K562 (cell line): Measurements from ENCODE around the genes PLEKHS1, ATRNL1 and GFRA1.

- RAMPAGE, long total RNA, result no peak
- RRBS, result no CpG with 5 or more reads among the region's 6 CpGs
PRO-cap:
- standard, result no peak
- CoPRO, capped RNA only, 2 experiments, result no peak in any of the 2 experiments
- CoPRO, capped and uncapped RNA, 2 experiments, result no peak in any of the 2 experiments
- CoPRO, uncapped RNA only, 2 experiments, result no peak in any of the 2 experiments
CAGE:
- cytosol, long polyA plus RNA, result no peak
- long polyA plus RNA, result no peak
- nucleolus, long total RNA, result no peak
- nucleus, long polyA plus RNA, result no peak
These were observed at the start of gene PLEKHS1 for GRCh38 chr10:113750917-113751863. Gene PLEKHS1, plus strand, starts transcription at chr10:113751682.

- RAMPAGE, long total RNA, result no peak
- RRBS, result no CpG with 5 or more reads among the region's 6 CpGs
PRO-cap:
- standard, result no peak
- CoPRO, capped RNA only, 2 experiments, result no peak in any of the 2 experiments
- CoPRO, capped and uncapped RNA, 2 experiments, result no peak in any of the 2 experiments
- CoPRO, uncapped RNA only, 2 experiments, result no peak in any of the 2 experiments
CAGE:
- cytosol, long polyA plus RNA, result no peak
- long polyA plus RNA, result no peak
- nucleolus, long total RNA, result no peak
- nucleus, long polyA plus RNA, result no peak
These were observed 84.3 kb upstream of the ADRB1 start for GRCh38 chr10:113959325-113959875.

DNA sequence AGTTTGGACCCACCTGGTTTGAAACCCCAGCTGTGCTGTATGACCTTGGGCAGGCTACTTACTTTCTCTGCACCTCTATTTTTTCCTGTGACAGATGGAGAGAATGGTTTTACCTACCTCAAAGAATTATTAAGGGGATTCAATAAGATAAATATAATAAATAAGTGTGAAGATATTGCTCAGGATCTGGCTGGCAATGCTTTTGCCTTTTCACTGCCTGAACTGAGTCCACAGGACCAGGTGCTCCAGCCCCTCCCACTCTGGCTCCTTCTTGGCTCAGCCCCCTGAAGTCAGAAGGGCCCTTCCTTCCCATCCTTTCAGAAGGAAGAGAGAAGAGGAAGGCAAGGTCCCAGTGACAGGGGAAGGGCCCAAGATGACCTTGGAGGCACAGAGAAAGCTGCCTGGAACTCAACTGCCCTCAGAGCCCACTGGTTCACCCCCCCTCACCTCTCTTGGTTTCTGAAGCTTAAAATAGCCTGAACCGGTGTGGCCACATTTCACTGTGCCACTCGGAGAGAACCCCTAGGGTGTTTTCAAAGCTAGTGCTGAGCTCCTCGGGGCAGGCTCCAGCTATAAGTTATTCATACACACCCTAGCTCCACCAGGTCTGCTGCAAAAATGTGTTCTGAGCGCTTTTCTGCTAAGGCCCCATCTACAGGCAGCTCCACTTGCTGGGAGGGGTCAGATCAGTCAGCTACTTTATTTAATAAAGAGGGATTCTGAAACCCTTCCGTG is 61.0 kb upstream of the ADRB1 start:
- RAMPAGE, long total RNA, result no peak
- RRBS, result no CpG with 5 or more reads among the region's 5 CpGs
PRO-cap:
- standard, result no peak
- CoPRO, capped RNA only, 2 experiments, result no peak in any of the 2 experiments
- CoPRO, capped and uncapped RNA, 2 experiments, result no peak in any of the 2 experiments
- CoPRO, uncapped RNA only, 2 experiments, result no peak in any of the 2 experiments
CAGE:
- cytosol, long polyA plus RNA, result no peak
- long polyA plus RNA, result no peak
- nucleolus, long total RNA, result no peak
- nucleus, long polyA plus RNA, result no peak

- RAMPAGE, long total RNA, result no peak
- RRBS, result no CpG with 5 or more reads among the region's 44 CpGs
PRO-cap:
- standard, result no peak
- CoPRO, capped RNA only, 2 experiments, result no peak in any of the 2 experiments
- CoPRO, capped and uncapped RNA, 2 experiments, result no peak in any of the 2 experiments
- CoPRO, uncapped RNA only, 2 experiments, result no peak in any of the 2 experiments
CAGE:
- cytosol, long polyA plus RNA, result no peak
- long polyA plus RNA, result no peak
- nucleolus, long total RNA, result no peak
- nucleus, long polyA plus RNA, result no peak
These were observed 713 bp upstream of the ADRB1 start for GRCh38 chr10:114042773-114043532.

DNA sequence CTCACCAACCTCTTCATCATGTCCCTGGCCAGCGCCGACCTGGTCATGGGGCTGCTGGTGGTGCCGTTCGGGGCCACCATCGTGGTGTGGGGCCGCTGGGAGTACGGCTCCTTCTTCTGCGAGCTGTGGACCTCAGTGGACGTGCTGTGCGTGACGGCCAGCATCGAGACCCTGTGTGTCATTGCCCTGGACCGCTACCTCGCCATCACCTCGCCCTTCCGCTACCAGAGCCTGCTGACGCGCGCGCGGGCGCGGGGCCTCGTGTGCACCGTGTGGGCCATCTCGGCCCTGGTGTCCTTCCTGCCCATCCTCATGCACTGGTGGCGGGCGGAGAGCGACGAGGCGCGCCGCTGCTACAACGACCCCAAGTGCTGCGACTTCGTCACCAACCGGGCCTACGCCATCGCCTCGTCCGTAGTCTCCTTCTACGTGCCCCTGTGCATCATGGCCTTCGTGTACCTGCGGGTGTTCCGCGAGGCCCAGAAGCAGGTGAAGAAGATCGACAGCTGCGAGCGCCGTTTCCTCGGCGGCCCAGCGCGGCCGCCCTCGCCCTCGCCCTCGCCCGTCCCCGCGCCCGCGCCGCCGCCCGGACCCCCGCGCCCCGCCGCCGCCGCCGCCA is 849 bp downstream of the ADRB1 start:
- RAMPAGE, long total RNA, result no peak
- RRBS, result no CpG with 5 or more reads among the region's 73 CpGs
PRO-cap:
- standard, result no peak
- CoPRO, capped RNA only, 2 experiments, result no peak in any of the 2 experiments
- CoPRO, capped and uncapped RNA, 2 experiments, result no peak in any of the 2 experiments
- CoPRO, uncapped RNA only, 2 experiments, result no peak in any of the 2 experiments
CAGE:
- cytosol, long polyA plus RNA, result no peak
- long polyA plus RNA, result no peak
- nucleolus, long total RNA, result no peak
- nucleus, long polyA plus RNA, result no peak

DNA sequence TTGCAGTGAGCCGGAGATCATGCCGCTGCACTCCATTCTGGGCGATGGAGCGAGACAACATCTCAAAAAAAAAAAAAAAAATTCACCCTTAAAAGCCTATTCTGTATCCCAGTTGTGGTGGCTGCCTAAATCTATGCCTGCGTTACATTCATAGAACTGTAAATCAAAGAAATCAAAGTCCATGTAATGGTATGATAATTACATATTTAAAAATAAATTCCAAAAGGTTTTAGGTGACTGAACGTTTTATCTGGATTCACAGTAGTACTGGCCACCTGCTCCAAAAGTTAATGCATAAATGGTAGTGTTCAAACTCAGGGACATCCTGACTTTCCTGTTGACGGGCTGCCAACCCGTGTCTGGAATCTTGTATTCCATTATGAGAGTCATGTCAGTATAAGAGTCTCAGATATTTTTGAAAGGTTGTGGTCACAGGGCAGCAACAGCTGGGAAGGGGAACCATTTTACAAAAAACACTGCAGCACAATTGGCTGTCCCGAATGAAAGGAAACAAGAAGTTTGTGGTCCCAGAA is 2.7 kb downstream of the TDRD1 start:
- RAMPAGE, long total RNA, result no peak
- RRBS, result no CpG with 5 or more reads among the region's 9 CpGs
PRO-cap:
- standard, result no peak
- CoPRO, capped RNA only, 2 experiments, result no peak in any of the 2 experiments
- CoPRO, capped and uncapped RNA, 2 experiments, result no peak in any of the 2 experiments
- CoPRO, uncapped RNA only, 2 experiments, result no peak in any of the 2 experiments
CAGE:
- cytosol, long polyA plus RNA, result no peak
- long polyA plus RNA, result no peak
- nucleolus, long total RNA, result no peak
- nucleus, long polyA plus RNA, result no peak

- RAMPAGE, long total RNA, result no peak
- RRBS, result no CpG with 5 or more reads among the region's 13 CpGs
PRO-cap:
- standard, result no peak
- CoPRO, capped RNA only, 2 experiments, result no peak in any of the 2 experiments
- CoPRO, capped and uncapped RNA, 2 experiments, result no peak in any of the 2 experiments
- CoPRO, uncapped RNA only, 2 experiments, result no peak in any of the 2 experiments
CAGE:
- cytosol, long polyA plus RNA, result no peak
- long polyA plus RNA, result no peak
- nucleolus, long total RNA, result no peak
- nucleus, long polyA plus RNA, result no peak
These were observed 52.7 kb downstream of the VWA2 start for GRCh38 chr10:114291669-114292184.

DNA sequence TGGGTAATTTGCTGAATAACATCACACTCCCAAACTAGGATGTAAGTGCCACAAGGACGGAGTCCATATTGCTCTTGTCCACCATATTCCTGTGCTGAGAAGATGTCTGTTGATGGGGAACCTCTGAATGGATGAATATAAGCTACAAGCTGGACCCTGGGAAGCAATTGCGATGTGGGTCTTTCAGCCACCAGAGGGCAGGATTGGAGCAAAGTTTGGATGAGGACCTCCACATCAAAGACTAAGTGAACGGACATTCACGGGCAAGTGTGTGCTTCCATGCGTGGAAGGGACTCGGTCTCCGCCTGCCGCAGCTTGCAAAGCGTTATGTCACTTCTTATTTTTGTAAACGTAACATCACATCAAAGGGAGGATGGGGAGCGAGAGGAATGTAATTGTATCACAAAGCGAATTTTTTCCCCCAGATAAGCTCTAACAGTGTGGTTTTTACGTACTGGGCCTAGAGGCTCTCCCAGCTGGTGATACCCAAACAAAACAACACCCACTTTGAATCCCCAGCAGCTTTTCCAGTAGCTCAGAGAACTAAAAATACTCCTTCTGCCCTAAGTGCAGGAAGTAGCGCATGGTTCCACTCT is 65.0 kb downstream of the VWA2 start:
- RAMPAGE, long total RNA, result no peak
- RRBS, result no CpG with 5 or more reads among the region's 14 CpGs
PRO-cap:
- standard, result no peak
- CoPRO, capped RNA only, 2 experiments, result no peak in any of the 2 experiments
- CoPRO, capped and uncapped RNA, 2 experiments, result no peak in any of the 2 experiments
- CoPRO, uncapped RNA only, 2 experiments, result no peak in any of the 2 experiments
CAGE:
- cytosol, long polyA plus RNA, result no peak
- long polyA plus RNA, result no peak
- nucleolus, long total RNA, result no peak
- nucleus, long polyA plus RNA, result no peak

GRCh38 chr10:114334351-114334684 is 70.0 kb downstream of the AFAP1L2 start:
- RAMPAGE, long total RNA, result no peak
- RRBS, result no CpG with 5 or more reads among the region's 6 CpGs
PRO-cap:
- standard, result no peak
- CoPRO, capped RNA only, 2 experiments, result no peak in any of the 2 experiments
- CoPRO, capped and uncapped RNA, 2 experiments, result no peak in any of the 2 experiments
- CoPRO, uncapped RNA only, 2 experiments, result no peak in any of the 2 experiments
CAGE:
- cytosol, long polyA plus RNA, result no peak
- long polyA plus RNA, result no peak
- nucleolus, long total RNA, result no peak
- nucleus, long polyA plus RNA, result no peak

- RAMPAGE, long total RNA, result no peak
- RRBS, result no CpG with 5 or more reads among the region's 7 CpGs
PRO-cap:
- standard, result no peak
- CoPRO, capped RNA only, 2 experiments, result no peak in any of the 2 experiments
- CoPRO, capped and uncapped RNA, 2 experiments, result no peak in any of the 2 experiments
- CoPRO, uncapped RNA only, 2 experiments, result no peak in any of the 2 experiments
CAGE:
- cytosol, long polyA plus RNA, result no peak
- long polyA plus RNA, result no peak
- nucleolus, long total RNA, result no peak
- nucleus, long polyA plus RNA, result no peak
These were observed 56.2 kb upstream of the ABLIM1 start for GRCh38 chr10:114714094-114714861.

DNA sequence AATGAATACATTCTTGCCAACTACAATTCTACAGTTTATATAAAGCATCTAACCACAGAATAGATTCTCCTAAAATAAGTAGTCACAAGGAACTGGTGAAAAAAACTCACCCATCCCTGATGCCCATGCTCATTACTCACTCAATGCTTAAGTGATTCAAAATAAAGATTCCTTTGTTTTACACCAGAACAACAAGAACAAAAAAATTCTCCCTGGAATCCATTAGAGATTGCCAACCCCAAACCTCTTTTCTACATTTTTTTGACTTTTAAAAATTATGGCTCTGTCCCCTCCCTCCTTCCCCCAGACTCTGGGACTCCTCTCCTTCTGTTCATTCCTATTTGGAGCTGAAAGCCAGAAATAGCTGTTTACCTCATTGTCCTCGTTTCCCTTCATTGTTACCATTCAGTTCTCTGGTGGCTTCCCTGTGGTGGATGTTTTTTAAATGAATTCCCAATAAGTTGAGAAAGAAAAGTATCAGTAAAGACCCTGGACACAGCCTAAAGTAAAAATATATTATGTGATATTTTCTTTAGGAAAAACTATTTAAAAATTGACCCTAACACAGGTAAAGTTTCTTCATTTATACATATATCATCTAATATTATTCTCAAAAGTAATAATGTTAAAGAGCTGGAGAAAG is 63.2 kb upstream of the FHIP2A start:
- RAMPAGE, long total RNA, result no peak
- RRBS, result no CpG with 5 or more reads among the region's 1 CpG
PRO-cap:
- standard, result no peak
- CoPRO, capped RNA only, 2 experiments, result no peak in any of the 2 experiments
- CoPRO, capped and uncapped RNA, 2 experiments, result no peak in any of the 2 experiments
- CoPRO, uncapped RNA only, 2 experiments, result no peak in any of the 2 experiments
CAGE:
- cytosol, long polyA plus RNA, result no peak
- long polyA plus RNA, result no peak
- nucleolus, long total RNA, result no peak
- nucleus, long polyA plus RNA, result no peak

DNA sequence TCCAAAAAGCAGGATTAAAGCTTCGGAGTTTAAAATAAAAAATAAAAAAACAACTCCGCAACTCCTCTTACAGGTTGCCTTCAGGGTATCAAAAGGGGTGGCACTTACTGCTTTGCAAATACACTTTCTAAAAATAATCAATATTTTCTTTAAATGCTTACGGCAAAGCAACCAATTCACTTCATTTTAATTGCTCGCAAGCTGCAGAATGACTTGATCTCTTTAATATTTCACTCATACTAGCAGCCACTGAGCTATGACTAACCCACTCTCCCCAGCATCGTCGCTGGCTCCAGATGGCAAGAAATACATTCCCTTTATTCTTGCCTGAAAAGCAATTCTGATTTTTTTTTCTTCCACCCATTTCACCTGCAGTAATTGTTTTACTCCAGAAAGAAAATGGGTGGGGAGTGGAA is 54.4 kb upstream of the FHIP2A start:
- RAMPAGE, long total RNA, result no peak
- RRBS, result no CpG with 5 or more reads among the region's 6 CpGs
PRO-cap:
- standard, result no peak
- CoPRO, capped RNA only, 2 experiments, result no peak in any of the 2 experiments
- CoPRO, capped and uncapped RNA, 2 experiments, result no peak in any of the 2 experiments
- CoPRO, uncapped RNA only, 2 experiments, result no peak in any of the 2 experiments
CAGE:
- cytosol, long polyA plus RNA, result no peak
- long polyA plus RNA, result no peak
- nucleolus, long total RNA, result no peak
- nucleus, long polyA plus RNA, result no peak

- RAMPAGE, long total RNA, result no peak
- RRBS, result no CpG with 5 or more reads among the region's 4 CpGs
PRO-cap:
- standard, result no peak
- CoPRO, capped RNA only, 2 experiments, result no peak in any of the 2 experiments
- CoPRO, capped and uncapped RNA, 2 experiments, result no peak in any of the 2 experiments
- CoPRO, uncapped RNA only, 2 experiments, result no peak in any of the 2 experiments
CAGE:
- cytosol, long polyA plus RNA, result no peak
- long polyA plus RNA, result no peak
- nucleolus, long total RNA, result no peak
- nucleus, long polyA plus RNA, result no peak
These were observed 3.9 kb downstream of the FHIP2A start for GRCh38 chr10:114825406-114825983.

GRCh38 chr10:114864226-114864791 is 42.7 kb downstream of the FHIP2A start:
- RAMPAGE, long total RNA, result no peak
- RRBS, result no CpG with 5 or more reads among the region's 4 CpGs
PRO-cap:
- standard, result no peak
- CoPRO, capped RNA only, 2 experiments, result no peak in any of the 2 experiments
- CoPRO, capped and uncapped RNA, 2 experiments, result no peak in any of the 2 experiments
- CoPRO, uncapped RNA only, 2 experiments, result no peak in any of the 2 experiments
CAGE:
- cytosol, long polyA plus RNA, result no peak
- long polyA plus RNA, result no peak
- nucleolus, long total RNA, result no peak
- nucleus, long polyA plus RNA, result no peak

DNA sequence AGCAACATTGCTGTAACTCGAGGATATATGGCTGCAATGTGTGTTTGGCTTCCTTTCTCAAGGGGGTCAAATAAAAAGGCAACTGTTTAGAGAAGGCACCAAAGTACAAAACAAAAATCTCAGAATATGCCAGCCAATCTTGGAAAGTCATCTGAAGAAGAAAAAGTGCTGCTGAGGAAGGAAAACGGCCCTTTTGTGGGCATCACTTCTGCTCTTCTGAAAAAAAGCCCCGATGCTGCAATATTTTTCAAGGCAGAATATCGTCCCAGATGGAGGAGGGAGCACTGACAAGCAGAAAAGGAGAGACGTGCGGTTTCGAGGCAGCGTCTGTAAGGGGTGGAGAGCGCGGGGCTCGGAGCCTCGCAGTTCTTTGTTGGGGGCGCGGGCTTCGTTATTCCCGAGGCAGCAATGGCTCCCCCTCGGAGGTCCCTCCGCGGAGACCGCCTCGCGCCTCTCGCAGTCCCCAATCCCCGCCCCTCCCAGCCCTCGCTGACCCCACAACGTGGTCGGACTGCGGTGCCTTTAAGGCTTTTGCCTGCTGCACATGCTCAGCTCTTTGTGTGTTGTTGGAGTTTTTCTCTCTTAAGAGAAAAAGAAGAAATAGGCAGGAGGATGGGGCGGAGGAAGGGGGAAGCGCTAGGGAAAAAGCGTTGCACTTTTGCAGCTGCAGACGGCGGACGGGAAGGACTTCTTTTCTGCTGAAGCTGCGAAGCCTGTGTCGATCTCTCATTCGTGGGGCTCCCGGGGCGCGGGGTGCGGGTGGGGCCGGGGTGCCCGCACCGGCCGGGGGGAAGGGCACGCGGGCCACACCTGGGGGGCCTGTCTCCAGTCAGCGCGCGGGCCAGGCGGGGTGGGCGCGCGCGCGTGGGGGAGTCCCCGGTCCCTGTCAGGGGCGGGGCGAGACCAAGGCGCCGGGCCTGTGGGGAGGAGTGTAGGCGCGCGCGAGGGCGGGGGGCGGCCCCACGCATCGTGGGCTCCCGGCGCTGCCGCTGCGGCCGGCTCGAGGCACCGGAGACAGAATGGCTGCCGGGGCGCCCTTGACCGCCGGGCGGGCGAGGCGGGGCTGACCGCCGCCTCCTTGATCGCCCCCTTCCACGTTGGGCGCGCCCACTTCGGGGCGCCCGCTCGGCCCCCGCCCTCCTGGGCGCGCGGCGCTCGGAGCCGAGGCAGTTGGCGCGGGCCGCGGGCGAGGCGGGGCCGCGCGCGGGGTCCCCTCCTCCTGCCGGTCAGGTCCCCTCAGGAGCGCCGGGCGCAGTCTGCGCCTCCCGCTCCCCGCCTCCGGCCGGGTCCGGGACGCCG is at the start of gene ATRNL1:
TSS of gene ATRNL1 (plus strand) at position 1,169 of the 1,299 bp plus-strand sequence.
- RAMPAGE, long total RNA, result no peak
- RRBS, result 10% methylated on average over 14 of the region's 122 CpGs
PRO-cap:
- standard, result no peak
- CoPRO, capped RNA only, 2 experiments, result no peak in any of the 2 experiments
- CoPRO, capped and uncapped RNA, 2 experiments, result no peak in any of the 2 experiments
- CoPRO, uncapped RNA only, 2 experiments, result no peak in any of the 2 experiments
CAGE:
- cytosol, long polyA plus RNA, result no peak
- long polyA plus RNA, result no peak
- nucleolus, long total RNA, result no peak
- nucleus, long polyA plus RNA, result no peak

DNA sequence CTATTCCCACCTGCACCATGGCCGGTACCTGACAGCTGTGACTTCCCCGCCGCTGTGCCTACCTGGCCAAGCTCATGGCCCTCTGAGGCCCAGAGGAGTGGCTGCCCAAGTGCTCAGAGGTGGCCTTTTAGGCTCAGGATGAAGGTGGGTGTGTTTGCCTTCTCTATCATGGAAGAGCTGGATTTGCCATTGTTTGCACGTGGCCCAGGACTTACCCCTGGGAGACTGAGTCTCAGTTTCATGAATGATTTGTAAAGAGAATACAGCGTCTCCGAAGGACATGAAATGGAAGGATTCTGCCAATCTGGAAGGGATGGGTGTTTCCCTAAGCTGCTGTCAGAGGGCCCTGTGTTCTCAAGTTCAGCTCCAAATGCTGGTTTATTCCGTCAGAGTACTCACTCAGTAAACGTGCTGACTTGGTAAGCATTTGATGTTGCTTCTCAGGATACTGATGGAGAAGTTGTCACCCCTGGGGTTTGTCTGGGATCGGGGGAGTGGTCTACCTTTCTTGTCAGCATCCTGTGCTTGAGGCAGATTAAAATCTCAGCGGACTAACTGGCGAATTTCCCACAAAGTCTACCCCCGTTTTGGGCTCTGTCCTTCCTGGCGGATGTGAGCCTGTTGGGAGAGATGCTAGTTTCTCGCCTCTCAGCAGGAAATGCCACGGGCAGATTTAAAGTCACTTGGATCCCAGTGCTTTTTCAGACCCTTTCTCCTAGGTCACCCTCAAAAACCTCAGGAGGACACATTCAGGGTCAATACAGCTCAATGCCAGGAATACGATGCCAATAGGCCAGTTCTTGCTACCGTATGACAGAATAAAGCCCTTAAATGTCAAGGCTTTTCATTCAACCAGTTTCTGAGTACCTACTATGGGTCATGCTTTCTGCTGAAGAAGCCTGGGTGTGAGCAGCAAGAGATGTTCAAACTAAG is 214.4 kb downstream of the GFRA1 start:
- RAMPAGE, long total RNA, result no peak
- RRBS, result no CpG with 5 or more reads among the region's 17 CpGs
PRO-cap:
- standard, result no peak
- CoPRO, capped RNA only, 2 experiments, result no peak in any of the 2 experiments
- CoPRO, capped and uncapped RNA, 2 experiments, result no peak in any of the 2 experiments
- CoPRO, uncapped RNA only, 2 experiments, result no peak in any of the 2 experiments
CAGE:
- cytosol, long polyA plus RNA, result no peak
- long polyA plus RNA, result no peak
- nucleolus, long total RNA, result no peak
- nucleus, long polyA plus RNA, result no peak

GRCh38 chr10:116272489-116273283 is at the start of gene GFRA1:
Gene GFRA1, minus strand, starts transcription at chr10:116273206.
- RAMPAGE, long total RNA, result no peak
- RRBS, result 8% methylated on average over 33 of the region's 71 CpGs
PRO-cap:
- standard, result no peak
- CoPRO, capped RNA only, 2 experiments, result no peak in any of the 2 experiments
- CoPRO, capped and uncapped RNA, 2 experiments, result no peak in any of the 2 experiments
- CoPRO, uncapped RNA only, 2 experiments, result no peak in any of the 2 experiments
CAGE:
- cytosol, long polyA plus RNA, result no peak
- long polyA plus RNA, result no peak
- nucleolus, long total RNA, result no peak
- nucleus, long polyA plus RNA, result no peak